ENCODE measurements around a stretch of chr6.

DNA sequence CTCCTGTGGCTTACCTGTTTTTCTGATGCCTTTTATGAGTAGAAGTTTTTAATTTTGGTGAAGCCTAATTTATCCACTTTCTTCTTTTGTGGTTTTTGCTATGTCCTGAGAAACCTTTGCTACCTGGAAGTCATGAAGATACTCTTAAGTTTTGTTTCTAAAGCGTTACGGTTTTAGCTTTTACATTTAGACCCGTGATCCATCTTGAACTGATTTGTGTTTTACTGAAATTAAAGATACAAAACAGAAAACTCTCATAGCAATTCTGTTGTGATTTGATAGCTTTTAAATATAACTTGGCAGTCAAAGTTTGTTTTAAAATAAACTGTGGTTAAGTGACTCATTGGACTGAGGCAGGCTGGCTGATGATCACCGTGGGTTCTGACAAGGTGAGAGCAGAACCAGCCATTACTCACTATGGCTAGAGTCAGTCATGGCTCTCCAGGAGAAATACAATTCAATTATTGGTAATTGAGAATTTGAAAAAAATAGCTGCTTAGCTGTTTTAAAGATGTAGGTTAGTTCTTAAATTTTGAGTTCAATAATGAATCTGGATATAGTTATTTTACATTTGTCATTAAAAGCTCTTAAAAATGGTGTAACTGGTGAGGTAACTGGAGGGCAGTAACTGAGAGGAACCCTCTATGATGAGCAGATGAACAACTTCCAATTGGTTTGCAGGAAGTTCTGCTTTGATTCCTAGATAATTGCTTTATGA, 8.2 kb downstream of the MYLIP start:
- PRO-cap: no peak

DNA sequence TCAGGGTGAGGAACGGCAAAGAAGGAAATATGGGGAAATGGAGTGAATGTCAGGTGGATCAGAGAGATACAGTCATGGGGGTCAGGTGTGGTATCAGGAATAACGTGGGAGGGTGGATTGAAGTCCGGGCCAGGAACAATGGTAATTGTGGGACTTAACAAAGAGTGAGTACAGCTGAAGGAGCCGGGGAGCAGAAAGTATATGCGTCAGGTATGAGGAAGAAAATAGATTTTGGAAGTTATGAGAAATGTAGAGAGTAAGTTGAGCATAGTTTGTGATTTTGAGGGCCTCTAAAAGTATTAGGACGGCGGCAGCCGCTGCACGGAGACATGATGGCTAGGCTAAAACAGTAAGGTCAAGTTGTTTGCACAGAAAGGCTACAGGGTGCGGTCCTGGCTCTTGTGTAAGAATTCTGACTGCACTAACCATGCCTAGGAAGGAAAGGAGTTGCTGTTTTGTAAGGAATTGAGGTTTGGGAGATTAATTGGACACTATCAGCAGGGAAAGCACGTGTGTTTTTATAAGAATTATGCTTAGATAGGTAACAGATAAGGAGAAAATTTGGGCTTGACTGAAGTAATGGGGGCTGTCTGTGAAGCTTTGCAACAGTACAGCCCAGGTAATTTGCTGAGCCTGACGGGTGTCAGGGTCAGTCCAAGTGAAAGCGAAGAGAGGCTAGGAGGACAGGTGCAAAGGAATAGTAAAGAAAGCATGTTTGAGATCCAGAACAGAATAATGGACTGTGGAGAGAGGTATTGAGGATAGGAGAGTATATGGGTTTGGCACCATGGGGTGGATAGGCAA, 22.6 kb downstream of the GMPR start:
- PRO-cap: no peak

- PRO-cap: no peak
Measured at GRCh38 chr6:16267912-16268345, 29.5 kb downstream of the GMPR start.

- PRO-cap: no peak
Measured at GRCh38 chr6:16413997-16414740, 175.8 kb downstream of the GMPR start.

DNA sequence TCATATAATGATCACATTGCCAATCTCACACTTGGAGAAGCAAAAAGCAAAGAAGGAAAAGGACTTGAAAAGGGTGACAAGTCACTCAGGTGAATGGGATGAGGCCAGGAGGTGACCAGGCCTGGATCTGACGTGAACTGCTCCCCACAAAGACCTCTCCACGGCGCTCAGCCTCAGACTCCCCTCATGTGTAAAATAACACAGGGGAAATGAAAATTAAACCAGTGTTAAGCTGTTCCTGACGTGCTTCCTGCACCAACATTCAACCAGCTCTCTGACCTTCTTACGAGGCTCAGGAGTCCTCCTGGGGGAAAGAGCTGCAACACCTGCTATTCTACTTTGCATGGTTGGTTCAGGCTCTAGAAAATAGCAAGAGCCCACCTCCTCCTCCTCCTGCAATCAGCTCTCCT, 256.7 kb downstream of the ATXN1 start:
- PRO-cap: no peak

DNA sequence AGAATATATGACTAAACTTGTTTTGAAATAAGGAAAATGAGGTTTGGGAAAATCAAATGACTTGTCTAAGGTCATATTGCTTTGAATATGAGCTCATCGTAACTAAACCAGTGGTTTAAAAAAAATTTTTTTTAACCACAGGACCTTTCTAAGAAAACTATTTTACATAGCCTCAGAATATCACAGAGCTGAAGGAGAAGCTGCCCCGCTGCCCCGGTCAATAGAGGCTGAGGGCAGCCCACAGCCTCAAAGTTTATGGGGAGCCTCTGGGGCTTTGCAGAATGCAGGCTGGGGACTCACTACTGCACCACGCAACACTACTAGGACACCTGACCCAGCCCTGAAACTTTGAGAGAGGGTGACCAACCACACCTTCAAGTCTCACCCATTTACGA, 220.3 kb downstream of the ATXN1 start:
- PRO-cap: no peak

GRCh38 chr6:16541490-16541936, 219.7 kb downstream of the ATXN1 start:
- PRO-cap: no peak

DNA sequence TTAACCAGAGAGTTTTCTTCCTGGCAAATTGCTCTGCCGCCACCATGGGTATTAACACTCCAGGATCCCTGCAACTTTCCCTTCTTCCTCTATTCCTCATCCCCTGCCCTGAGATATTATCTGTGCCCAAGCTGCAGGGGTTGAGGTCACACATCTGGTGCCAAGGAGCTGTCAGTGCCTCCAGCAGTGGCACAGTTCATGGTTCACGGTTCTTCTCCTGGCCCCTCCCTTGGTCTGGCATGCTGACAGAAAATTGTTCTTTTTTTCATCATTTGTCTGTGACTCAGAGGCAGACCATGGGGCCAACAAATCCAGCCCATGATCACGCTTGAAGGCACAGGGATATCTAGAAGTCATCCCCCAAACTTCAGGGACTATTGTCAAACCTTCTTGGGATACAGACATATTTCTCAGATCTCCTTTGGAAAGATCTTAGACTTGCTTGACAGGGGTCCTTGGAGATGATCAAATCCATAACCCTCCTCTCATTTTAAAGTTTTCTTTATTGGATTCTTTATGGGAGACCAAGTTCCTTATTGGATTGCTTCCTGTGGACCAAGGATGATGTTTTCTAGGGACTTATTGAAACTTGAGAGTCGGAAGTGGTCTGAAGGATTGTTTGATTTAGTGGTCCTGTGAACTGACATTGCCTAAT, 77.4 kb downstream of the ATXN1 start:
- PRO-cap: no peak

GRCh38 chr6:16724922-16725598, 36.2 kb downstream of the ATXN1 start:
- PRO-cap: no peak

DNA sequence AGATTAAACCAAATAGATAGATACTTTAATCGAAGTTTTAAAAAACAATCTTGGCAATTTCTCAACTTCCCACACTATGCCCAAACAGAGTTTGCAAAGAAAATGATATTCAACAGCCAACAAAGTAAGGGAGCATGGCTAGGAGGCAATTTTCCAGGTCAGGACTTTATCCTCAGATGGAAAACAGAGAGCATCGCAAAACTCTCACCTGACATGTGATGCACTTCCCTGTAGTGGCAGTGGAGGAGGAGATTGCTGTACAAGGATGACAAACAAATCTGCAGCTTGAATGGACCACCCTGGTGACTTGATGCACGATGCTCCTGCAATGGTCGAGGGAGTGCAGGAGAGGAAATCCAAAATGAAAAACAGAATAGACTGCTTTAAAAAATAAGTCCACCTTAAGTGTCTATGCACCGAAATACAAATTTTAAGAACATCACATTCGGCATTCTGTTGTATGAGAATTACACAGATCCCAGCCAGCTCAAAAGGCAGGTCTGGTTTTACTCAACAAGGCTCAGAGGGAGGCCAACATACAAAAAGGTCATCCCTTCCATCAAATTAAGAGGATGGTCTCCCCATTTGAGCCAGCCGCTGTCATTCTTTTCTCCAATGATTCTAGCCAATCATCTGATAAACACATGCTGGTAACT, 8.1 kb downstream of the ATXN1 start:
- PRO-cap: no peak

GRCh38 chr6:16758362-16758930, 2.8 kb downstream of the ATXN1 start:
- PRO-cap: no peak

GRCh38 chr6:16760946-16761298, 338 bp downstream of the ATXN1 start:
- PRO-cap: no peak

- PRO-cap: no peak
Measured at GRCh38 chr6:17278652-17279086, 2.5 kb upstream of the RBM24 start.

DNA sequence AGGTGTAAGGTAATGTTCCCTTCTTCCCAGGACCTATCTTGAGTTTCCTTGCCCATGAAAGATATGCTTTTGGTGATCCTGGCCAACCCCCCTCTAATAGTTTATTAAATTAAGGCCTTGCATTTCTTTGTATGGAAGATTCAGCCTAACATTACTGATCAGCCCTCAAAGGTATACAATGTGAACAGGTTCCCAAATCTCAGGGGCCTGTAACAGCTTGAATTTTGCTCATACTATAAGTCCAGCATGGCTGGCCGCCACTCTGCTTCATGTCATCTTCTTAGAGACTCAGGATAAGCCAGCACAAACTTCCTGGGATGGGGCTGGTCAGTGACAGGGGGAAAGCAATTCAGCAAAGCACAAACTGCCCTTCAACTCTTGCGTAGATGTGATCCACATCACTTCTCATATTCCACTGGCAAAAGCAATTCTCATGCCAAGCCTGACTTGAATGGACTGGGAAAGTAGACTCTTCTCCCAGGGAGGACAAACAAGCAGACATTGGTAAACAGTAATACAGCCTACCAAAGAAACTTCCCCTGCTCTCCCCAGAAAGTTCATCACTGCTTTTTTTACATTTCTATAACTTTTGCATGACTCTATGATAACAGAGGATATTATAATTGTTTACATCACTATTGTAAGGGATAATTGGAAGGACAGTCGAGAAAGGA, 37.2 kb downstream of the RBM24 start:
- PRO-cap: no peak

DNA sequence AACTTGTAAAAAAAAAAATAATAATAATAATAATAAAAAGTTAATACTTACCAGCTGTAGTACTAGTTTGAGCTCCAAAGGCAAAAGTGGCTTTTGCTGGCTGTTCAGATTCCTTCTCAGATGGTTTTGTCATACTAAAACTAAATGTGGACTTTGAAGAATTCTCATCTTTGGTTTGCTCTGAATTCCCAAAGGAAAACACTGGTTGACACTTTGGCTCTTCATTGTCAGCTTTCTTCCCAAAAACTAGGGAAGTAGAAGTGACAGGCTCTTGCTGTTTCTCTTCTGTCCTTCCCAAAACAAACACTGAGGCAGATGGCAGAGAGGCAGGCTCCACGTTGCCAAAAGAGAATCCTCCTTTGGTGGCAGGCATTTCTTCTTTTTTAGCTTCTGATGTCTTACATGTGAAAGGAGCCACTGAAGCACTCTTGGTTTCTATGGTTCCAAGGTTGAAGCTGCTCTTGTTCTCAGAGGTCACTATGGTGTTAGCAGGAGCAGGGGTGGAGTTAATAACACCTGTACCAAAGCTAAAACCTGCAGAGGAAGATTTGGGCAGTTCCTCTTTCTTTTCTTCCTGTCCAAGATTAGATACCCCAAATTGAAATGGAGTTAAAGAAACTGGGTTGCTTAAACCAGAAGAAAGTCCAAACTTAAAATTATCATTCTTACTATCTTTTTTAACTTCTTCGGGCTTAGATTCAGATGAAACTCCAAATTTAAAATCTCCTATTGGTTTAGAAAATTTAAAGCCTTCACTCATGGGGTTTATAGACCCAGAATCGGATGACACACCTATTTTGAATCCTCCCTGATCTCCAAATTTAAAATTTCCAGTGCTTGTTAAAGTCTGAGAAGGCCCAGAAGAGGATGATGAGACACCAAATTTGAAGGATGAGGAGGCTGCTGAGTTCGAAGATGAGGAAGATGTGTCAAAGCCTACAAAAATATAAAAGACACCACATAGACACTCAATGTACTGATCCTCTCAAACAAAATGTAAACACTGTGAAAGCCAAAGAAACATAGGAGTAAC, 28.8 kb downstream of the FAM8A1 start:
- PRO-cap: no peak

- PRO-cap: no peak
Measured at GRCh38 chr6:17669403-17669989, 37.2 kb downstream of the NUP153 start.

- PRO-cap: no peak
Measured at GRCh38 chr6:18053510-18053848, 66.0 kb upstream of the KIF13A start.

GRCh38 chr6:18148092-18148622, 6.7 kb downstream of the TPMT start:
- PRO-cap: no peak

GRCh38 chr6:18159749-18160129, 4.5 kb downstream of the KDM1B start:
- PRO-cap: no peak

DNA sequence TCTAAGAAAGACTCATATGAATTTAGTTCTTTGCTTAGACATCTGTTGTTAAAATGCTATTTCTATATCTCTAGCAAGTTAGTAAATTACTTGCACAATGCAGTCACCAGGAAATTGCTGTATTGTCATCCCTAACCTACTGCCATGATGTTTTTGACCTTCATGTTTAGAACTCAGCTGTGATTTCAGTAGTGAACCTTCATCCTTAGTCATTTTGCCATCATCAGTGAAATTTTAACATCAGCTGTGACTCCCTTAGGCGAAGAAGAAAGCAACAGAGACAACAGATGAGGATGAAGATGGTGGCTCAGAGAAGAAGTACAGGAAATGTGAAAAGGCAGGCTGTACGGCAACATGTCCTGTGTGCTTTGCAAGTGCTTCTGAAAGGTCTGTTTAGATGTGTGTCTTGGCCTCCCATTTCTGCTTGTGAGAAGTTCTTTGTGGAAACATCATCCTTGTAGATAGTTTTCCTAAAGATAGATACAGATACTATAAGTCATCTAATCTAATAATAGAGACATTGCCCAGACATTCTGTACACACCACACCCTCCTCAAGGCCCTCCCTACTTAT, 5.9 kb downstream of the KDM1B start:
- PRO-cap: no peak

All from LUHMES (cell line).